Neural cell (in vitro differentiated cells): ENCODE measurements around a stretch of chr18.

DNA sequence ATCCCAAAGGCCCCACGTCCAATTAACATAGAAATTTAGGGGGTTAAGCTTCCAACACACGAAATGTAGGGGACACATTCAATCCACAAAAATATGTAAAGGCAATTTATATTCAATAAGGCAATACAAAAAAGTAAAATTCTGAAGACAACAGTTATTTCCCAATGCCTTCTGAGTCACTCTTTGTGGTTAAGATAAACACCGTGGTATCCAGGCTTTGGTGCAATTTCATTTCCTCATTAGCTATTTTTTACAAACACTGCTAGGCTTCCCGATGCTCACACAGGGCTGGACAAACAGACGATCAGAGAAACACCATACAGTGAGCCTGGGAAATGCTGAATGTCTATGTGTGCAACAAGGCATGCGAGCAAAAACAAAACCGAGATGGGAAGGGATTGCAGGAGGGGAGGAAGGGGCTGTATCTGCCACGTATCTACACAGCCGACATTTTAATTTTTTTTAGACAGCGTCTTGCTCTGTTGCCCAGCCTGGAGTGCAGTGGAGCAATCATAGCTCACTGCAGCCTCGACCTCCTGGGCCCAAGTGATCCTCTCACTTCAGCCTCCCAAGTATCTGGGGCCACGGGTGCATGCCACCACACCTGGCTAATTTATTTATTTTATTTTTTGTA lies 67.1 kb downstream of the MBP start:
- RAMPAGE, long total RNA = no peak

GRCh38 chr18:77089939-77091035 lies 42.3 kb downstream of the MBP start:
- RAMPAGE, long total RNA = no peak

DNA sequence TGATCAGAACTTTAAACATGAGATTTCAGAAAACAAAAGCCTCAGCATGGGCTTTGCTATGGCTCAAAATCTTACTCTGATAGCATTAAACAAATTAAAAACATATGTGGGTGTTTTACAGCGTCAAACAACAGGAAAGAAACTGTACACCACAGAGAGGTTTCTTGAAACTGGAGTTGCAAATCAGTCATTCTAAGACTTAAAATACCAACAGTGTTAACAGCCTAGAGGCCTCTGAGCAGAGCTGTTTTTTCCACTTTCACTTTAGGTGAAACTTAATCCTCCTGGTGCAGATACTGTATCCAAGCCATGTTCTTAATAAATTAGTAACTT lies 30.0 kb downstream of the MBP start:
- RAMPAGE, long total RNA = no peak

DNA sequence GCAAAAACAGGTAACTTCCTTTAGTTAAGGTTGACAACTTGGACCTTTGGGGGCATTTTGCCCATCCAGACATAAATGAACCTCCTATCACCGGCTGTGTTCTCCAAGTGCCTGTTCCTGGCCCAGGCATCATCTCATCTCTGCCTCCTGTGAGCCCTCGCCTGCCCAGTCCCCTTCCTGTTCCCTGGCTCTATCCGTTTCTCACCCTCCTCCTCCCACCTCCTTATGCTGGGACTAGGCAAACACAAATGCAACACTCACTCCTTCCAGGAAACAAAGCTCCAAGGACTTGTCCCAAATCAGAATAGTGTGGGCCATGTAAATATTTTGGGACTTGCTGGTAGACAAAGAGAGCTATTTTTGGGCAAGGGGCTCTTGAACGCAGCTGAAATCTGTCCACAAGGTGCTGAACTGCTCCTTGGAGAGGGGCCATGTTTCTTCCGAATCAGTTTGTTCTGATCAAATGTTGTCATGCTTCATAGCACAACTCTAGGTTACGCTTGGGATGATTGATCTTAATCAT lies 25.3 kb downstream of the MBP start:
- RAMPAGE, long total RNA = no peak

DNA sequence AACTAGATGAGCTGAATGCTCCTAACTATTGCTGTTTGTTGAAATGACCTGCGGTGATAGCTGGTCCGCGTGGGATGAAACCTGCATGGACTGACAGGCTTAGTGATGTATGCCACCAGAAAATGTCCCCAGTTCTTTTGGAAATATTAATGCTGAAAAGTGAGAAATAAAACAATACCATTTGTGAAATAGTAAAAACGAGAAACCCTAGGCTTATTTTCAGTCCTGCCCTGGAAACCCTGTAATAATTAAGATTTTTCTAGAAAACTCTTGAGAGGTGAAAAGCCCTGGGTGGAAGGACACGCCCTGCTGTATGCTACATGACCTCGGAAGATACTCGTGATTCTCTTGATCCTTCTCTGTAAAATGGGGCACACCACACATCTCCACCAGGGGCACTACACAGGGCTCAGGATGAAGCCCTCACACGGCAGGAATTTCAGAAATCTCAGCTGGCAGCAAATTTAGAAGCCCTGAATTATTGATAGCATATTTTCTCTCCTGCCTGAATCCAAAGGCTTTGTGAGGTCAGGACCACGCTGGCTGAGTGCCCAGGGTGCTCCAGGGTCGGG lies 42.3 kb upstream of the GALR1 start:
- RAMPAGE, long total RNA = no peak

GRCh38 chr18:77365838-77366630 lies 116.4 kb downstream of the GALR1 start:
- RAMPAGE, long total RNA = no peak

DNA sequence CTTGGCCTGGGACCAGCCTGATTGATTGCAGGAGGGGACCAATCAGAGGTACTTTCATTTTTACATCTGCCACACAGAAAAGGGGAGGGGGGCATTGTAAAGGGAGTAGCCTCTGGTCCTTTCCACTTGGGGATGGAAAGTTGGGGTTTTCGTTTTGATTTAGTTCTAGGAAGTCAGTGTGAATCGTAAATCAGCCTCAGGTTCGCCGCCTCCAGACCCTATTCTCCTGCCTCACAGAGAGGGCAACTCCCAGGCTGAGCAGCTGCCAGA lies 372.5 kb downstream of the GALR1 start:
- RAMPAGE, long total RNA = no peak

- RAMPAGE, long total RNA = no peak
These were observed 573.0 kb upstream of the SALL3 start for GRCh38 chr18:78406646-78406977.

DNA sequence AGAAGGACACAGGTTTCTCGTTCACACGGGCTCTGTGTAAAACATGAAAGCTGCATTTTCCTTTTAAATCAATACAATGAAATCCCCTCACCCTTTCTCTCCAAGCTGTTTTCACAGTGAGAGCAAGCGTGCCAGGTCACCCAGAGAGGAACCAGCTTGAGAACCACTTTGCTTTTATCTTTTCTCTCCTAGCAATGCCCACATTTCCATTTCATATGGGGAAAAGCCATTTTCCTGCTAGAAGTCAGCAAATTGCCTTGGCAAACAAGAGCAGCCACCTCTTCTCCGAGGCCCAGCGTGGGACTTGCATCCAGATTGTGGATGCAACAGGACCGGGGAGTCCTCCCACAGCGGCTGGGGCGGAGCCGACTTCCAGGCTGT lies 483.8 kb upstream of the SALL3 start:
- RAMPAGE, long total RNA = no peak

DNA sequence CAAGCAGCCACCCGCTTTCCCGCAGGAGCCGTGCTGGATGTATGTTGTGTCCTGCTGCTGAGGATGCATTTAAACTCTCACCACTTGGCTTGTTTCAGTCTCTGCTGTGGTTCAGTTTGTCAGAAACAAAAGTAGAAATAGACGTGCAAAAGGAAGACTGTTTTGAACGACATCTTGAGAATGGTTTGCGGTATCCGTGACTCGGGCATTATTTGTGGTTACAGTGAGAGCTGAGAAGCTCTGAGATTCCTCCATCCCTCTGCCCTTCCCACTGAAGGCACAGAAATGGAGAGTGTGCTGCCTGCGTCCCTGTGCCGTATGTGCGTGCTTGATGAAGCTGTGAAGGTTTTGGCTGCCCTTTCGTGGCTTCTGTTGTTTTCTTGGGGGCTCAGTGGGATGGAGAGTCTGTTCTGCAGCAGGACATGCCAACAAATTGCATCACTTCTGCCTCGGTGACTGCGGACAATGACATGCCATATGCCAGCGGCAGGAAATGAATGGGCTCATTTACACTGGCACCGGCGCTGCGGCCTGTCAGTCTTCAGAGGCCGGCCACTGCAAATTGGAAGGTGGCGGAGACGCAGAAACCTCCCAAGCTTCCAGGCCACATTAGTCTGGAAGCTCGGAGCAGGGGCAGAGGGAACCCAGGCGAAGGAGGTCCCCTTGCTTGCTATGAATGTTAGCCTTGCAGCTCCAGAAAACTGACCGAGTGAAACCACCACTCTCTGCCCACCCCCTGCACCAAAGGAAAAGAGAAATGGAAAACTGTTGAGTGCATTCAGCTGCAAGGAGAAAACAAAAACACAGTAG lies 417.6 kb upstream of the SALL3 start:
- RAMPAGE, long total RNA = no peak

GRCh38 chr18:78643022-78643498 lies 336.6 kb upstream of the SALL3 start:
- RAMPAGE, long total RNA = no peak

GRCh38 chr18:78734435-78734721 lies 245.2 kb upstream of the SALL3 start:
- RAMPAGE, long total RNA = no peak

- RAMPAGE, long total RNA = no peak
These were observed 719 bp upstream of the SALL3 start for GRCh38 chr18:78978690-78979507.

GRCh38 chr18:79167380-79167873 lies 98.2 kb downstream of the ATP9B start:
- RAMPAGE, long total RNA = no peak

- RAMPAGE, long total RNA = no peak
These were observed 2.5 kb upstream of the NFATC1 start for GRCh38 chr18:79393290-79393584.

- RAMPAGE, long total RNA = no peak
These were observed 1.4 kb downstream of the NFATC1 start for GRCh38 chr18:79396984-79397667.

DNA sequence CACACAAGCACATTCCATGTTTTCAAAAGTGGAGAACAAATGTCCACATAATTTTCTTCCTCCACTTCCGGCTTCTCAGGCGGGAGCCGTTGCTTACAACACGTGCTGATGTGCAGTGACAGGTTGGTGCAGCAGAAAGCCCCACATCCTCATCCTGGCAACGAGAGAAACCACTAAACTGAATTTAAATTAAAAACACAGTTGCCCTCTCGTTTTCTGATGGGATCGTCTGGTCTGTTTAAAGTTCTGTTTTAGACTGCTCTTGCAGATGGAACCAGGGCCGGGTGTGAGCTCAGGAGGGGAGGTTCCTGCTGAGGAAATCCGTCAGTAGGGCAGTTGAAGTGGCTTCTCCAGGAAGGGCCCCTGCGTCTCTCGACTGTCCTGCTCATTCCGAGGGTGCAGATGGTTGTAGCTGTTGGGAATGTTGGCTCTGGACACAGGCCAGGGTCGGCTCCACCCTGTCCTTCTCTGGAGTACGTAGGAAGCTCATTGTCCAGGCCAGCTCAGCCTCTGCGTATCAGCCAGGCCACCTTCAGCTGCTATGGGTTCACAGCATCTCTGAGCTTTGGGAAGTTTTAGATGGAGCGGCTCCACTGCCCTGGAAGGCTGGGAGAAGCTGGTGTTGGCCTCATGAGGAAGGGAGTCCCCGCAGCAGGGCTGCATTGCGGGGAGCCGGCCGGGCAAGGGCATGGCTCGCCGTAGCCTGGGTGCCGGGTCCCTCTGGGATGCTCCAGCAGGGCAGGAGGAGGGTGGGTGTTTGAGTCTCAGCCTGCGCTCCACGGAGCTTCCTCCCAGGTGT lies 58.3 kb downstream of the NFATC1 start:
- RAMPAGE, long total RNA = no peak

GRCh38 chr18:79464871-79466183 lies 69.6 kb downstream of the NFATC1 start:
- RAMPAGE, long total RNA = no peak

DNA sequence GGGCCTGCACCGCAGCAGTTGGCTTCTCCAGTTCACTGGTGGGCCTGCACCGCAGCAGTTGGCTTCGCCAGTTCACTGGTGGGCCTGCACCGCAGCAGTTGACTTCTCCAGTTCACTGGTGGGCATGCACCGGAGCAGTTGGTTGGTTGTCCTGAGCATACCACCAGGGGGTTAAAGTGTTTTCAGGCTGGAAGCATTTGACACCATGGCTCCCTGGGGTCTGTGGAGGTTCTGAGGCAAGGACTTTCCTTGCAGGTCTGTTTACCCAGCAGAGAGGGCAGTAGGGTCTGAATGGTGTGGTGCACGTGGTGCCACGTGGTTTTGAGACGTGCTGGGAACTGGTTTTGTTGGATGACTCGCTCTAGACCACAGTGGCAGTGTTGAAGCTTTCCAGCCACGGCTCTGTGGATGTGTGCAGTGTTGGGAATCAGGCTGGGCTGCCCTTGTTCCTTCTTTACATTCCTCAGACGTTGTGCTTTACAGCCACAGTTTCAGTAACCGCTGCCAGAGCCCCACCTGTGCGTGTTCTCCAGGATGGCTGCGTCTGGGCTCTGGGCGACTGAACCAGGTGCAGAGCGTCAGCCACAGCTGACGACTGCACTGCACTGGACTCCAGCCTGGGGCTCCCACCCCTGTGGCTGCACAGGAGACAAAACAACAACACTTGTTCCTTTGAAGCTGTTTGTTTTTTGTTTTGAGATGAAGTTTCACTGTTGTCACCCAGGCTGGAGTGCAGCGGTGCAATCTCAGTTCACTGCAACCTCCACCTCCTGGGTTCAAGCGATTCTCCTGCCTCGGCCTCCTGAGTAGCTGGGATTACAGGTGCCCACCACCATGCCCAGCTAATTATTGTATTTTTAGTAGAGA lies 8.2 kb downstream of the CTDP1 start:
- RAMPAGE, long total RNA = no peak

DNA sequence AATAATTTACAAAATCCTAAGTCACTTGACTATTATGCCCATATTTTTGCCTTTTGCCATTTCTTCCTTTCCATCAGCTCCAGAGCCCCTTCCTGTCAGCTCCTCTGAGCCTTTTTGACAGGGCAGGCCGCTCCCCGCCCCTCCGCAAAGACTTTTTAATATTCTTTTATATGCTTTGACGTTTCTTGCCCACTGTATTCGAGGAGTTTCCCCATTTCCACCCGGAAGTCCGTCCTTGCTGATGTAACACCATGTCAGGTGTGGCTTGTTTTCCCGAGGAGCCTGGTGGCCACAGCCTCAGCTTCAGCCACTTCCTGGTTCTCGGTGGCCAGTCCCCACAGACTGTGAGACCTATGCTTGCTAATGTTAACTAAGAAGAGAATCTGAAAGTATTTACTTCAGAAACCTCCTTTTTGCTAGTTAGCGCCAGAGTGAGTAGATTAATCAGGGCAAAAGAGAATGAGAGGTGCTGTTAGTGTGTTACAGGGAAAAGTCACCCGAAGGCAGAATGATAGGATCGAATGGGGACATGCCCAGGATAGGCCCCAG lies 32.1 kb downstream of the CTDP1 start:
- RAMPAGE, long total RNA = no peak